Colon Carcinoma Metastatic in the Lung (tissue), 2 donors: ENCODE measurements around a stretch of chr6.

- PRO-cap, 2 experiments: no peak in any of the 2 experiments
These were observed 25.4 kb upstream of the SIRT5 start for GRCh38 chr6:13548815-13549503.

GRCh38 chr6:13613692-13614079 lies 1.4 kb upstream of the NOL7 start:
- PRO-cap, 2 experiments: no peak in any of the 2 experiments

DNA sequence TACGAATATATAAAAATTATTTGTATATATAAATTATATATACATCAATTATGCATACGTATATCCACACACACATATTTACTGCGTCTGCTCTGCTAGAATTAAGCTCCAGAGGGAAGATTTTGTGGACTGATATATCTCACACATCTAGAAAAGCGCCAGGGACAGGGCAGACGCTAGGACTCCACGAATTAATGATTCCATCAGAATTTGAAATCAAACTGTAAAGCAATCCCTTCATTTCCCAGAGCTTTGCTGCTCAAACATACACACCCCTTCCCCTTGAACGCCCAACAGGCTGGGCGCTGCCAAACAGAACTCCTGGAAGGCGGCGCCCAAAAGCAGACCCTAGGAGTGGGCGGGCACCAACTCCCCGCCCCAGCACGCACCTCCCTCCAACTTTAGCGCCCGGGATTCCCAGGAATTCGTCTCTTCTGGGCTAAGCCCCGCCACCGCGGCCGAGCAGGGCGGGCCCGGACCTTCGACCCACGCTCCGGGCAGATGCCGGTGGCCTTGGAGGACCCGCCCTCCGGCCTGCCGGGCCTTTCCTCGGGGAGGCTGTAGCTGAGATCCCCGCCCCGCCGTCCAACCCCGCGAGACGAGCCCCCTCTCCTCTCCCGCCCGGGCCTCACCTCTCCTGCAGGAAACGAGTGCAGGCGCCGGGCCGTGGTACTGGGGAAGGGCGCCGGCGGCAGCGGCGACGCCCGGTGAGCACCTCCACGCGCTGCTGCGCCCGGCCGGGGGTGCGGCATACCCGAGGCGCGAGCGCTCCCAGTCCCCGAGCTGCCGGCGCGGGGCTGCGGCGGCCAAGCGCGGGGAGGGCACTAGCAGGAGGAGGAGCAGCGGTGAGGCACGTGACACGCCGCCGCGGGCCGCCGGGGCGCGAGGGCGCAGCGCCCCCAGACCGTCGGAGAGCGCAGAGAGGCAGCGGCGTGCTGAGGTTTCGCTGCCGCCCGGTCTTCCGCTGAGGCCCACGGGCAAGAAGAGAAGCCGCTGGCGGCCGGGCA lies 671 bp downstream of the MCUR1 start:
- PRO-cap, 2 experiments: peak in 2 of 2 experiments; most common plus-strand start position 902 of the sequence (in 2); most common minus-strand start position 791 of the sequence (in 2)

GRCh38 chr6:14153915-14154572 lies 36.5 kb downstream of the CD83 start:
- PRO-cap, 2 experiments: no peak in any of the 2 experiments

DNA sequence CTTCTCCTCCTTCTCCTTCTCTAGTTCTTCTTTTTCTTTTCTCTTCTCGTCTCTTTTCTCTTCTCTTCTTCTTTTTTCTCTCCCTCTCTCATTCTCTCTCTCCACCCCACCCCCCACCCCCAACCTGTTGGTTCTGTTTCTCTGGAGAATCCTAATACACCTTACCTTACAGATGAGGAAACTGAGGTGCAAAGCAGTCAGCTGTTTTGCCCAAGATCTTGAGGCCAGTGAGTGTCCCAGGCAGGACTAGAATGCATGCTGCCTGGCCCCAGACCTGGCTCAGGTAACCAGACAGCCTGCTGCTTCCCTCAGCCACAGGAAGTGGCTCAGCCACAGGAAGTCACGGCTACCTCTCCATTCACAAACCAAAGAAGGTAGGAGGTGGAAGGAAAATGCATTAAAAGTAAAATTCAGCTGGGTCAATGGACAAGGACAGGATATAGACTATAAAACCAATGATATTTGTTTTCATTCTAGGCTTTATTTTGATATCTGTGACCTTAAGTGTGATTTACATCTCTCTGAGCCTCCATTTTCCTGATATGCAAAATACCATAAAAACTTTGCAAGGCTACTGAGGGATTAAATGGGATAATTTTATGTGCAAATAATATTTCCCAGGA lies 517.6 kb downstream of the CD83 start:
- PRO-cap, 2 experiments: no peak in any of the 2 experiments

GRCh38 chr6:14790098-14790461 lies 455.8 kb upstream of the JARID2 start:
- PRO-cap, 2 experiments: no peak in any of the 2 experiments

- PRO-cap, 2 experiments: no peak in any of the 2 experiments
These were observed 388.3 kb upstream of the JARID2 start for GRCh38 chr6:14857439-14858114.

- PRO-cap, 2 experiments: no peak in any of the 2 experiments
These were observed 356.3 kb upstream of the JARID2 start for GRCh38 chr6:14889623-14890003.

- PRO-cap, 2 experiments: peak in 1 of 2 experiments; most common plus-strand start chr6:15248297 (in 1); most common minus-strand start chr6:15247986 (in 1)
These were observed 1.9 kb downstream of the JARID2 start for GRCh38 chr6:15247454-15248457.

DNA sequence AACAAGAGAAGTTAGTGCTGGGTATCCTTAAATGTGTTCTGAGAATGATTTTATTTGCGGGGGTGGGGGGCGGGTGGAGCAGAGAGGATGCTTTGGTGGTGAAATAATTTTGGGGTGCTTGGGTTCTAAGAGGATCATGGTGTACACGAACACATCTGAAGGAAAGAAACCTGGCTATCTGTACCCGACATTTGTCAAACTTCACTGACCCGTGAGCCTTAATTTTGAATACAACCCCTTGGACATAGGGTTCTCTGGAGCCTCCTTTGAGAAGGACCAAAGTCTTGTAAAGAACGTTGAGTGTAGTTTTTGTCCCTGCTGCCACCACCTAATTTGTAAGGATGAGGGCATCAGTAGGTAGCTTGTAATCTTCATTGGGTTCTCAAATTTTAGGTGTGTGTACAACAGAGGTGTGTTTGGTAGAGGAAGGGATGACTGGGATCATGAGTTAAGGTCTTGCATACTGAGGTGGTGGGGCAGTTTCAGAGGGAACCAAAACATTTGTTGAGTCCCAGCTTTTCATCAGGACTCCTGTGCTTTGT lies 53.1 kb downstream of the JARID2 start:
- PRO-cap, 2 experiments: no peak in any of the 2 experiments

- PRO-cap, 2 experiments: no peak in any of the 2 experiments
These were observed 120.5 kb downstream of the JARID2 start for GRCh38 chr6:15366142-15366958.

DNA sequence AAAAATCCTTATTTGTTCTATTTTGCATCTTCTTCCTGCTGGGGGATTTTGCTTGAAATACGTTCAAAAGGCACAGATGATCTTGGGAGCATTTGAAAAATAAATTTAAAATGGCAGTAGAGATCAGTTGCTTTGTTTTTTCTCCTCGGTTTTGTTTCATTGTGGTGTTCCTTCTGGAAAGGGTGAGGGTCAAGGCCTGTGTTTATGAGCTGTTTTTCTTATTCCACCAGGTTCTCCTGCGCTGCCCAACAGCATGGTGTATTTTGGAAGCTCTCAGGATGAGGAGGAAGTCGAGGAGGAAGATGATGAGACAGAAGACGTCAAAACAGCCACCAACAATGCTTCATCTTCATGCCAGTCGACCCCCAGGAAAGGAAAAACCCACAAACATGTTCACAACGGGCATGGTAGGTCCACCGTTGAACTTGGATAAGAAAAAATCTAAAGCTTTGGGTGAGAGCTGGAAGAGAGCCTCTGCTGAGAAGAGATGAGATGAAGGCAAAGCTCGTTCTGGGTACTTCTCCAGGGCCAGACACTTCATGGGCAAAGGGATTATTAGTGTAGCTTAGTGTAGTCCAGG lies 194.4 kb downstream of the DTNBP1 start:
- PRO-cap, 2 experiments: no peak in any of the 2 experiments

- PRO-cap, 2 experiments: no peak in any of the 2 experiments
These were observed 138.8 kb downstream of the DTNBP1 start for GRCh38 chr6:15523900-15524466.

DNA sequence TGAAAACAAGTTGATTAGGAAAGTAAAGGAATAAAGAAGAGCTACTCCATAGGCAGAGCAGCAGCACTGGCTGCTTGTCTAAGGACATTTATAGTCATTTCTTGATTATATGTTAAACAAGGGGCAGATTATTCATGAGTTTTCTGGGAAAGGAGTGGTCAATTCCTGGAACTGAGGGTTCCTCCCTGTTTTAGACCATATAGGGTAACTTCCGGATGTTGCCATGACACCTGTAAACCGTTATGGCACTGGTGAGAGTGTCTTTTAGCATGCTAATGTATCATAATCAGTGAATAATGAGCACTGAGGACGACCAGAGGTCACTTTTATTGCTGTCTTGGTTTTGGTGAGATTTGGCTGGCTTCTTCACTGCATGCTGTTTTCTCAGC lies 232.9 kb upstream of the DTNBP1 start:
- PRO-cap, 2 experiments: no peak in any of the 2 experiments

GRCh38 chr6:16139872-16140346 lies 11.0 kb downstream of the MYLIP start:
- PRO-cap, 2 experiments: no peak in any of the 2 experiments

GRCh38 chr6:16302603-16303547 lies 64.5 kb downstream of the GMPR start:
- PRO-cap, 2 experiments: no peak in any of the 2 experiments

DNA sequence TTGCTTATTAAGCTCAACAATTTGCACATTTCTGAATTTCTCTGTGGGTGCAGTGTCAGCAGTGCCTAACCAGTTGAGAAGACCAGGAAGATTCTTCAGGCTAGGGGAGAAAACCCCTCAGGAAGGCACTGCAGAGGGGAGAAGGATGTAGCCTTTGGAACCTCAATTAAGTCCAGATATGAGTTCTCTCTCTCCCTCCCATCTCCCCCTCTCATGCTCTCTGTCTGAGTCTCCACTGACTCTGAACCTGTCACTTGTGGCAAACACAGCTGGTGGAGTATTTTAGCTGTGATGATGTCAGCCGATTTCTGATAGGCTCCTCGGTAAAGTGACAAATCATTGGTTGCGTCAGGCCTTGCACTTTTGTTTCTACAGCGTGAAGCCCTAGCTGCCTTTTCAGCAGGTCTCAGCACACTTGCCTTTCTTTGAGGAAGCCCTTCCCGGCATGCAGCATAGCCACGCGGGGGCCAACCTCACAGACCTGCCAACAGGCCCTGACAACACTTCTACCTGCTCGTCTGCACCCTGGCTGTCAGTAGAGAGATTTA lies 84.2 kb downstream of the GMPR start:
- PRO-cap, 2 experiments: peak in 2 of 2 experiments; most common plus-strand start position 428 of the sequence (in 1); most common minus-strand start position 237 of the sequence (in 2)

GRCh38 chr6:16422133-16422602 lies 183.8 kb downstream of the GMPR start:
- PRO-cap, 2 experiments: no peak in any of the 2 experiments

DNA sequence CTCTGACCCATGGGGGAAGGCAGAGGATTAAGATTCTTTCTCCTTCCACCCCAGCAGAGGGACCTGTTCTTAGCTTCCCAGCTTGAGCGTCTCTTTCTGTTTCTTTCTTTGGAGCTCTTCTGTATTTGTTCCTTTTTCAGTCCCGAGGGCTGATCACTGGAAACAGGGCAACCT lies 220.1 kb downstream of the ATXN1 start:
- PRO-cap, 2 experiments: no peak in any of the 2 experiments

DNA sequence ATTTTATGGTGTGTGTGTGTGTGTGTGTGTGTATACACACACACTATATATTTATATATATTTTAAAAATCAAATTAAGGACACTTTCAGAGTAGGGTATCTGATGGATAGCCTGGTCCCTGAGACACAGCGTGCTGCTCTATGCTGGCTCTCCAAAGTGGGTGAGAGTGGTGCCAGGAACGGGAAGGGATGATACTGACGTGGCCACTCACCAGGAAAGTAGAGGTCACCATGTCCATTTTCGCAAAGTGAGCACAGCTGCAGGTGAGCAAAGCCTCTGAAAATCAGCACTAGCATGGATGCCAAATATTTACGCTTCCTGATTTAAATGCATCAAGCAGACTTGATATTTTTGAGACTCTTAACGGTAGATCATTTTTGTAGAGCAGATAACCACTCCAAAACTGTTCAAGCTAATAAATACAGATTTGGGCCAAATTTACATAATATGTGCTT lies 116.7 kb downstream of the ATXN1 start:
- PRO-cap, 2 experiments: no peak in any of the 2 experiments